ENCODE measurements around a stretch of chr10.

- PRO-cap, result no peak
- RAMPAGE, long total RNA, result no peak
Observed at GRCh38 chr10:17735036-17735592, 16.9 kb upstream of the TMEM236 start.

- PRO-cap, result no peak
- RAMPAGE, long total RNA, result no peak
Observed at GRCh38 chr10:17787562-17788026, 21.6 kb upstream of the MRC1 start.

GRCh38 chr10:18140518-18141317 lies 494 bp downstream of the CACNB2 start:
- PRO-cap, result unidirectional peak, plus-strand start at chr10:18140656; unidirectional peak, plus-strand start at chr10:18140792; unidirectional peak, minus-strand start at chr10:18140895
- RAMPAGE, long total RNA, result no peak

- PRO-cap, result no peak
- RAMPAGE, long total RNA, result no peak
Observed at GRCh38 chr10:18196898-18197442, 56.7 kb downstream of the CACNB2 start.

DNA sequence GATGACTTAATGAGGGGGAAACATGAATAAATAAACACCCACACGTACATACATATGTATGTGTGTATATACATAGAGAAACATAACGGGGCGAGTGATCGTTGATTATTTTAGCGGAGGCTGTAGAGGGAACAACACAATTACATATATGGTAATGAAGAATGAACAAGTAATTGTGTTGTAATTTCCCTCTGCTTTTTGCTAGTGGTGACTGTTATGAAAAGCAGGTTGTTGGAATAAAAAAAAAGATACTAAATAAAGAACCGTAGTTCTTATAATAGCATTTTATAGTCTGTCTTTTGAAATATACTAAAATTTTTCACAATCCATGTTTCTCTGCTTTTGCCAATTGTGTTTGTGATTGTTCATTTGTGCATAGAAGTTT lies 63.3 kb downstream of the CACNB2 start:
- PRO-cap, result no peak
- RAMPAGE, long total RNA, result no peak

DNA sequence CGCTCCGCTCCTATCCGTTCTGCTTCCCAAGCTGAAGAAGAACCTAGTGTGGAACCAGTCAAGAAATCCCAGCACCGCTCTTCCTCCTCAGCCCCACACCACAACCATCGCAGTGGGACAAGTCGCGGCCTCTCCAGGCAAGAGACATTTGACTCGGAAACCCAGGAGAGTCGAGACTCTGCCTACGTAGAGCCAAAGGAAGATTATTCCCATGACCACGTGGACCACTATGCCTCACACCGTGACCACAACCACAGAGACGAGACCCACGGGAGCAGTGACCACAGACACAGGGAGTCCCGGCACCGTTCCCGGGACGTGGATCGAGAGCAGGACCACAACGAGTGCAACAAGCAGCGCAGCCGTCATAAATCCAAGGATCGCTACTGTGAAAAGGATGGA lies 112.1 kb downstream of the NSUN6 start:
- PRO-cap, result no peak
- RAMPAGE, long total RNA, result no peak

GRCh38 chr10:18627225-18628280 lies 23.8 kb downstream of the NSUN6 start:
- PRO-cap, result no peak
- RAMPAGE, long total RNA, result no peak

- PRO-cap, result no peak
- RAMPAGE, long total RNA, result no peak
Observed at GRCh38 chr10:18637484-18637803, 13.9 kb downstream of the NSUN6 start.

GRCh38 chr10:19843222-19843685 lies 27.0 kb downstream of the PLXDC2 start:
- PRO-cap, result no peak
- RAMPAGE, long total RNA, result no peak

- PRO-cap, result no peak
- RAMPAGE, long total RNA, result no peak
Observed at GRCh38 chr10:19864507-19865096, 48.4 kb downstream of the PLXDC2 start.

- PRO-cap, result no peak
- RAMPAGE, long total RNA, result no peak
Observed at GRCh38 chr10:20080792-20081566, 264.7 kb downstream of the PLXDC2 start.

- PRO-cap, result no peak
- RAMPAGE, long total RNA, result no peak
Observed at GRCh38 chr10:20465144-20465343, 432.1 kb downstream of the NEBL start.

DNA sequence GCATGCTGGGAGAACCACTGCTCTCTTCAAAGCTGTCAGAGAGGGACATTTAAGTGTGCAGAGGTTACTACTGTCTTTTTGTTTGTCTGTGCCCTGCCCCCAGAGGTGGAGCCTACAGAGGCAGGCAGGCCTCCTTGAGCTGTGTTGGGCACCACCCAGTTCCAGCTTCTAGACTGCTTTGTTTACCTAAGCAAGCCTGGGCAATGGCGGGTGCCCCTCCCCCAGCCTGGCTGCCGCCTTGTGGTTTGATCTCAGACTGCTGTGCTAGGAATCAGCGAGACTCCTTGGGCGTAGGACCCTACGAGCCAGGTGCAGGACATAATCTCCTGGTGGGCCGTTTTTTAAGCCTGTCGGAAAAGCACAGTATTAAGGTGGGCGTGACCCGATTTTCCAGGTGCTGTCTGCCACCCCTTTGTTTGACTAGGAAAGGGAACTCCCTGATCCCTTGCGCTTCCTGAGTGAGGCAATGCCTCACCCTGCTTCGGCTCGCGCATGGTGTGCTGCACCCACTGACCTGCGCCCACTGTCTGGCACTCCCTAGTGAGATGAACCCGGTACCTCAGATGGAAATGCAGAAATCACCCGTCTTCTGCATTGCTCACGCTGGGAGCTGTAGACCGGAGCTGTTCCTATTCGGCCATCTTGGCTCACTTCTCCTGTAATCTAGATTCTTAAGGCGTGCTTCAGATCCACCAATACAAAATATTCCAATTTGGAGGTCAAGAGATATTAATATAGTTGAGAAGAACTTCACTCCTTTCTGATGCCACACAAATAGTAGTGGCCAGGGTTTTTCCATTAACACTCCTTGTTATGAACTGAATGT lies 365.7 kb downstream of the NEBL start:
- PRO-cap, result no peak
- RAMPAGE, long total RNA, result no peak

- PRO-cap, result no peak
- RAMPAGE, long total RNA, result no peak
Observed at GRCh38 chr10:20981972-20982264, 84.8 kb upstream of the NEBL start.

DNA sequence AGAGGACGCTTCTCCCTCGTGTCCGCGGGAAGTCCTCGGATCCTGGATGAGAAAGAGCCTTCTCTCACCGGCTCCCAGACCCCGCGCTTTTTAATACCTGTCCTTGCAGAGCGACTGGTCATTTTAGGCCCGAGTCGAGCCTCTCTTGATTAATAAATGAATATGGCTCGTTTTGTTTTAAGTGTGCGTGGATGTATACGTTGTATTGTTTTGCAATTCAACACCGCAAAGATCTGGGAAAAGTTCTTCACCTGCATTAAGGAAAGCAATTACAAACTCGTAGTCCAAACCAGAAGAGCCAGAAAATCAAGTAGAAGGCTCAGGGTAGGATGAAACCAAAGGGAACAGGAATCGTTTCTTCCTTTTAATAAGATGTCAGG lies 277.6 kb upstream of the NEBL start:
- PRO-cap, result no peak
- RAMPAGE, long total RNA, result no peak

DNA sequence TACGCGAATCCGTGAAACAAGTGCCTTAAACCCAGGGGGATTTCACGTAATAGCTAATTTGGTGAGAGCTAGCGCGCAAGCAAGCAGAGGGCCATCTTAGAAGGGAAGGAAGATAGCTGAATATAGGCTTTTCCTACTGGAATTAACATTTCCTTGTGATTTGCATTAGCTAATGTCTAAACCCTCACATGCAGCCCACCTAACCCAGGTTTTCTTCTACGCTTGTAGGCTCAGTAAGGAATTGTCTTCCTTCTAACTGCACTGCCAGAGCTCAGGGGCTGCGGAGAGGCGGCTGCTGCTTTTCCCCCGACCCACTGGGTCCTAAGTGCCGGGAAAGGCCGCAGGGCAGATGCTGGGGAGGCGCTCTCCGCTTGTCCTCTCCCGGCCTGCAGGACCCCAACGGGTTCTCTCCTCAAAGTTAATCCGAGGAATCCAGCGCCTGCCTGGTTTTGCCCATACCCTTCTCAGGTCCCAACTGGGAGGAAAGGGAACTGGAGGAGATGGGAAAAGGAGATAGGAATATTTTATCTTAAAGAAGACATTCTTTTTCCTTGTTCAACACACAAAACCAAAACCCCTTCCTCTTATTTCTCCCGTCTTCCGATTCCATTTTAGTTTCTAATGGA lies 17.5 kb downstream of the SKIDA1 start:
- PRO-cap, result no peak
- RAMPAGE, long total RNA, result no peak

DNA sequence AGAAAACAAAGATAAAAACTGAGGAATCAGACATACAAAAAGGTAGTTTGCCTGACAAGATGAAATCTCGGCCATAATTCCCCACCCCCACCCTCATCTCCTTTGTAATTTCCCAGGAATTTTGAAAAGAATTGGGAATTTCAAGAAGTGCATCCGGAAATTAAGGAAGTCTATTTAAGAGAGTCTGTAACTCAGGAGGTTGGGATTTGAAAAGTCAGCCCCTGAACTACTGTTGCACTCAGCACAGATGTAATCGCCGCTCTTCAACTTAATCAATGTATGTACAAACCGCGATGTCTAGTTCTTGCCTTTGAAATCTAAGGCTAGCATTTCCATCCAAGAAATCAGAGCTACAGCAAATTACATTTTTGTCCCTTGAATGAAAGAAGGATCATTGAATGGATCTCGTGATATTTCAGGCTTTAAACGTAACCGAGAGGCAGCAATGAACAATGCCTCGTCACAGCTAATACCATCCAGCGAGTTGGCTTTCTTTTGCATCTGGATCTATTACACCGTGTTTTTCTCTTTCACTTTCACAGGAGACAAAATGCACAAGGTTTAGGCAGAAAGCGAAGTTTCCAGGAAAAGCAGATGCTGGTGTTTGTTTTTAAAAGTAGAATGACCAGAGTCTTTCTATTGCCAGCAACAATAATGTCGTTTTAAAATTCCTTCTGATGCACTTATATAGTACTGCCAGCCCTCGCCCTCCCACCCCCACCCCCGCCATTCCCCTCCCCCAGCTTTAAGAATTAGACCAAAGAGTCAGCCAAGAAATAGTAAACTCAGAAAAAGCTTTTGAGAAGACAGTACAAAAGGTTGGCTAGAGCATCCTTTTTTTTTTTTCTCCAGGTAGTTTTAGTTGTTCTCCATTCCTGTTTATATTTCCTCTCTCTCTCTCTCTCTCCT lies 5.5 kb downstream of the SKIDA1 start:
- PRO-cap, result no peak
- RAMPAGE, long total RNA, result no peak

DNA sequence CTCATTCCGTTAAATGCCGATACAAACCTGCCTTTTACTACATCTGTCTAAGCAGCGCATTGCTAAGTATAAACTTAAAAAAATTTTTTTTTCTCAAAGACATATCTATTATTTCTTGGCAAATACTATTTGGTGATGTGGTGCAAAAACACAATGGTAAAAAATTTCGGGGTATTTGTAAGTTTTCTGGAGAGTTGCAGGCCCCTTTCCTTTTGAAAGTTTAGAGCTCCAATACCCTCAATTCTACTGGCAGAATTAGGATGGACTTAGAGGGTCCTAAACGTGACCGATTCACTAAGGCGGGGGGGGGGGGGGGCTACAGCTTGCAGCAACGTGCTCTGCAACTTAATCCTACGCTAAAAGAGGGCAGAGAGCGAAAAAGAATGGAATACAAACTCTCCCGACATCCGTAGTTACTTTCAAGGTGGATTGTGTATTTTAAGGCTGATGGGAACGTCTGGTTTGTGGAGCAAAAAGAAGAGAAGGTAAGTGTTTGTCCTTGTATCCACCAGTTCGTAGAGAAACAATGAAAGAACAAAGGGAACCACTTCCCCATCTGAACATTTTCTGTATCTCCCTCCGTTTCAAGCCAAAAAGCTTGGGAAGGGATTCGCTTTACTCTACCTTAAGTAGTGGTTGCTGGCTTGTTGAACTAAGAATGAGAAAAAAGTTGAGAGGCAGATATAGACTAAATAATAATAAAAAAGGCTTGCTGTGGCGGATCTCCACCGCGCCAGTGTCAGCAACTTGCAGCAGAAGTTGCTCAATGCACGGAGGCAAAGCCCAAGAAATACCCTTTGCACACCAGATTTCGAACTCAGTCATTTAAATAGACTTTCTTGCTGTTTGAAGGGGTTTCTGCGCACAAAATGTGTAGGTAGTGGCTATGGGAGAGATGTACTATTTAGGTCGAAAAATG lies 932 bp downstream of the SKIDA1 start:
- PRO-cap, result no peak
- RAMPAGE, long total RNA, result no peak

GRCh38 chr10:21582368-21582917 lies 48.4 kb downstream of the MLLT10 start:
- PRO-cap, result no peak
- RAMPAGE, long total RNA, result no peak

- PRO-cap, result no peak
- RAMPAGE, long total RNA, result no peak
Observed at GRCh38 chr10:21746849-21747889, 213.1 kb downstream of the MLLT10 start.